Mononuclear cell (primary cell): ENCODE results near the genes OR51B6, OR51I2, OR52B6, OR56B1, OR56A3, OR56A5, APBB1 and HPX.

- RRBS = no CpG with 5 or more reads among the region's 1 CpG
These were observed at the start of gene OR51B6 for GRCh38 chr11:5351062-5351636. Gene OR51B6, plus strand, starts transcription at chr11:5351508.

DNA sequence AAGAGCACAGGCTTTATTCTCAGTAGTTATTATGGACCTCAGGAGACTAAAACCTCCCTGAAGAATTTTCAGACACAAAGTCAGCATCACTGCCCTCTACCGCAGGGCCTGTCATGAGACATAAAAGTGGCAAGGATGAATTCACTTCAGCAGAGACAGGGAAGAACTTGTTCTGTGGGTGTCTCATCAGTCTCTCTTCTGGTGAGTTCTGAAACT lies at the start of gene OR51I2:
OR51I2 (plus strand) TSS at position 160 of the 216 bp plus-strand sequence.
- RRBS = no CpG with 5 or more reads among the region's 1 CpG

DNA sequence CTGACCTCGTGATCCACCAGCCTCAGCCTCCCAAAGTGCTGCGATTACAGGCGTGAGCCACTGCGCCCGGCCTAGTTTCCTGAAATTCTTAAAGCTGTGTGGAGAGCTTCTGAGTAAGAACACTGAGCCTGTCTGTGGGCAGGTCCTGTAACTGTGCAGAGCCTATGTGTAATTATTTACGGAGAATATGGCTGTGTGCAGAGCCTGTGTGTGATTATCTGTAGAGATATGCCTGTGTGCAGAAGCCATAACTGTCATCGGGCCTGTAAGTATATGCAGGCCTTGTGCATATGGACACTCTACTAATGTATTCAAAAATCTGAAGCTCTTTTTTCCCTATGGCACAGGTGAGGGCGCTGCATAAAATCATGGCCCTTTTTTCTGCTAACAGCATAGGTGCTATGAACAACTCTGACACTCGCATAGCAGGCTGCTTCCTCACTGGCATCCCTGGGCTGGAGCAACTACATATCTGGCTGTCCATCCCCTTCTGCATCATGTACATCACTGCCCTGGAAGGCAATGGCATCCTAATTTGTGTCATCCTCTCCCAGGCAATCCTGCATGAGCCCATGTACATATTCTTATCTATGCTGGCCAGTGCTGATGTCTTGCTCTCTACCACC lies at the start of gene OR52B6:
OR52B6 (plus strand) TSS at position 339 of the 626 bp plus-strand sequence.
- RRBS = no CpG with 5 or more reads among the region's 9 CpGs

- RRBS = no CpG with 5 or more reads among the region's 1 CpG
These were observed 3.7 kb upstream of the TRIM34 start for GRCh38 chr11:5621057-5621639.

DNA sequence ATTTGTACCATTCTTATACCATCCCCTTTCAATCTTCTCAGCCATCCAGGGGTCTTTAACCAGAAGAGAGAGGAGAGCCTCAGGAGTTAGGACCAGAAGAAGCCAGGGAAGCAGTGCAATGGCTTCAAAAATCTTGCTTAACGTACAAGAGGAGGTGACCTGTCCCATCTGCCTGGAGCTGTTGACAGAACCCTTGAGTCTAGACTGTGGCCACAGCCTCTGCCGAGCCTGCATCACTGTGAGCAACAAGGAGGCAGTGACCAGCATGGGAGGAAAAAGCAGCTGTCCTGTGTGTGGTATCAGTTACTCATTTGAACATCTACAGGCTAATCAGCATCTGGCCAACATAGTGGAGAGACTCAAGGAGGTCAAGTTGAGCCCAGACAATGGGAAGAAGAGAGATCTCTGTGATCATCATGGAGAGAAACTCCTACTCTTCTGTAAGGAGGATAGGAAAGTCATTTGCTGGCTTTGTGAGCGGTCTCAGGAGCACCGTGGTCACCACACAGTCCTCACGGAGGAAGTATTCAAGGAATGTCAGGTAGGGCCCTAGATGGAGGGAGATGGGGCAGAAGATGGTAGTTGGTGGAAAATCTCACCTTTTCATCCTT lies 7.5 kb downstream of the TRIM34 start:
- RRBS = no CpG with 5 or more reads among the region's 5 CpGs

- RRBS = no CpG with 5 or more reads among the region's 1 CpG
These were observed at the start of gene OR56B1 for GRCh38 chr11:5736051-5736588. Gene OR56B1, plus strand, starts transcription at chr11:5736448.

- RRBS = no CpG with 5 or more reads among the region's 1 CpG
These were observed at the start of gene OR56A3 for GRCh38 chr11:5942082-5942457. Gene OR56A3, plus strand, starts transcription at chr11:5942251.

GRCh38 chr11:5968214-5968678 lies at the start of gene OR56A5:
Gene OR56A5, minus strand, starts transcription at chr11:5968494.
- RRBS = no CpG with 5 or more reads among the region's 2 CpGs

- RRBS = no CpG with 5 or more reads among the region's 9 CpGs
These were observed 24.3 kb downstream of the CAVIN3 start for GRCh38 chr11:6295917-6296575.

DNA sequence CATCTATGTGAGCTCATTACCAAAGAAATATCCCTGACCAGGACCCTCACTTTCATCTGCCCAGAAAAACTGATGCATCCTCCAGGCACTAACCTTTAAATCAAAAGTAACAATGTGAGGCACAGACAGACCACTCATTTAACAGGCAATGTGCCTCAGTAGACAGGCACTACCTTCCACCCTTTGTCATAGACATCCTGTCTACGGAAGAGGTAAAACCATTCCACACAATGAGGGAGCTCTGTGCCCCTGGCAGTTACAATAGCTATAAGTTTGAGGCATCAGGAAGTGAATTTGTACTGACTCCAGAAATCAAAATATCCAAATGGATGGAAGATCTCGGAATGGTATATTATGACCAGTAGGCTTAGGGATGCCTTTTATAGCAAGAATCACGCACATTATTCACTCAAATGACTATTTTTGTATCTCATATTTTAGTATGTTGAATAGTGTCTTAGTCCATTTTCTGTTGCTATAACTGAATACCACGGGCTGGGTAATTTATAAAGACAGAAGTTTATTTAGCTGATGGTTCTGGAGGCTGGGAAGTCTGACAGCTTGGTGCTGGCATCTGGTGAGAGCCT lies 6.8 kb upstream of the CAVIN3 start:
- RRBS = no CpG with 5 or more reads among the region's 4 CpGs

DNA sequence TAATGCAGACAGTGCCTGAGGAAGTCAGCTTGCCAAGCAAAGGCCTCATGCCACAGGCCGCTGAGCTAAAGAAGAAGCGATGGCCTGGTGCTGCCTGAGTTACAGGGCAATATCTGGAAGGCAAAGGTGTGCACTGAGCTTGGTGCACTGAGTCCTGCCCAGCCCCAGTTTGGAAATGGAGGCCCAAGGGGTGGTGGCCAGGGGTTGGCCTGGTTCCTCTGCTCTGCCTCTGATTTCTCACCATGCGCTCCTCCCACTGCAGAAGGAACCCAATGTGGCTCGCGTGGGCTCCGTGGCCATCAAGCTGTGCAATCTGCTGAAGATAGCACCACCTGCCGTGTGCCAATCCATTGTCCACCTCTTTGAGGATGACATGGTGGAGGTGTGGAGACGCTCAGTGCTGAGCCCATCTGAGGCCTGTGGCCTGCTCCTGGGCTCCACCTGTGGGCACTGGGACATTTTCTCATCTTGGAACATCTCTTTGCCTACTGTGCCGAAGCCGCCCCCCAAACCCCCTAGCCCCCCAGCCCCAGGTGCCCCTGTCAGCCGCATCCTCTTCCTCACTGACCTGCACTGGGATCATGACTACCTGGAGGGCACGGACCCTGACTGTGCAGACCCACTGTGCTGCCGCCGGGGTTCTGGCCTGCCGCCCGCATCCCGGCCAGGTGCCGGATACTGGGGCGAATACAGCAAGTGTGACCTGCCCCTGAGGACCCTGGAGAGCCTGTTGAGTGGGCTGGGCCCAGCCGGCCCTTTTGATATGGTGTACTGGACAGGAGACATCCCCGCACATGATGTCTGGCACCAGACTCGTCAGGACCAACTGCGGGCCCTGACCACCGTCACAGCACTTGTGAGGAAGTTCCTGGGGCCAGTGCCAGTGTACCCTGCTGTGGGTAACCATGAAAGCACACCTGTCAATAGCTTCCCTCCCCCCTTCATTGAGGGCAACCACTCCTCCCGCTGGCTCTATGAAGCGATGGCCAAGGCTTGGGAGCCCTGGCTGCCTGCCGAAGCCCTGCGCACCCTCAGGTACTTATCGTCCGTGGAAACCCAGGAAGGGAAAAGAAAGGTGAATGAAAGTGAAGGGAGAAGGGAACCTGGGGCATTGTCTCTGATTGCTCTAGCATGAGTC lies 1.2 kb downstream of the SMPD1 start:
- RRBS = 96% methylated on average over 3 of the region's 30 CpGs

GRCh38 chr11:6418071-6419329 lies at the start of gene APBB1:
Gene APBB1, minus strand, starts transcription at chr11:6419094.
- RRBS = 0% methylated on average over 3 of the region's 87 CpGs

- RRBS = no CpG with 5 or more reads among the region's 4 CpGs
These were observed at the start of gene HPX for GRCh38 chr11:6440875-6441450. Gene HPX, minus strand, starts transcription at chr11:6440987.

DNA sequence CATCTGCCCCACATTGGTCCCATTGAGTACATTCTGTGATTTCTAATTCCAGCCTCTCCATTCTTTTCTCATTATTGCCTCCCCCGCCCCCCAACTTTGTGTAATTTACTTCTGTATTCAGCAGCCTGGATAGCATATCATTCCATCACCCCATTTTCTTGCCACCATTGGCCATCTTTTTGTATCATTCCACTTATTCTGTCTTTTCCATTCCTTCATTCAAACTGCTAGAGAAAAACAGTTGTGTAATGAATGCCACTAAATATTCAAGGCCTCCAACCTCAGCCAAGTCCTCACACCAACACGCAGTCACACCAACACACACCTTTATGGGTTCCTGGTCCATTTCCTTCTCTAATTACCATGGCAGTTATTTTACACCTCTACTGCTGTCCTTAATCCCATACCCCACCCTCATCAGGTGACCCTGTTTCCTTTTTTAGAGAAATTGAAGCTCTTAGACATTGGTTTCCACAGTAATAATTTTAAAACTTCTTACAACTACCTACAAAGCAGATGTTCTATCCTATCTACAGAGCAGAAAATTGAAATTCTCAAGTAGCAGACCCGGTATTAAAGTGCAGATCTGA lies 2.1 kb downstream of the TIMM10B start:
- RRBS = no CpG with 5 or more reads among the region's 3 CpGs

GRCh38 chr11:6570646-6571237 lies 32.7 kb downstream of the RRP8 start:
- RRBS = no CpG with 5 or more reads among the region's 52 CpGs

DNA sequence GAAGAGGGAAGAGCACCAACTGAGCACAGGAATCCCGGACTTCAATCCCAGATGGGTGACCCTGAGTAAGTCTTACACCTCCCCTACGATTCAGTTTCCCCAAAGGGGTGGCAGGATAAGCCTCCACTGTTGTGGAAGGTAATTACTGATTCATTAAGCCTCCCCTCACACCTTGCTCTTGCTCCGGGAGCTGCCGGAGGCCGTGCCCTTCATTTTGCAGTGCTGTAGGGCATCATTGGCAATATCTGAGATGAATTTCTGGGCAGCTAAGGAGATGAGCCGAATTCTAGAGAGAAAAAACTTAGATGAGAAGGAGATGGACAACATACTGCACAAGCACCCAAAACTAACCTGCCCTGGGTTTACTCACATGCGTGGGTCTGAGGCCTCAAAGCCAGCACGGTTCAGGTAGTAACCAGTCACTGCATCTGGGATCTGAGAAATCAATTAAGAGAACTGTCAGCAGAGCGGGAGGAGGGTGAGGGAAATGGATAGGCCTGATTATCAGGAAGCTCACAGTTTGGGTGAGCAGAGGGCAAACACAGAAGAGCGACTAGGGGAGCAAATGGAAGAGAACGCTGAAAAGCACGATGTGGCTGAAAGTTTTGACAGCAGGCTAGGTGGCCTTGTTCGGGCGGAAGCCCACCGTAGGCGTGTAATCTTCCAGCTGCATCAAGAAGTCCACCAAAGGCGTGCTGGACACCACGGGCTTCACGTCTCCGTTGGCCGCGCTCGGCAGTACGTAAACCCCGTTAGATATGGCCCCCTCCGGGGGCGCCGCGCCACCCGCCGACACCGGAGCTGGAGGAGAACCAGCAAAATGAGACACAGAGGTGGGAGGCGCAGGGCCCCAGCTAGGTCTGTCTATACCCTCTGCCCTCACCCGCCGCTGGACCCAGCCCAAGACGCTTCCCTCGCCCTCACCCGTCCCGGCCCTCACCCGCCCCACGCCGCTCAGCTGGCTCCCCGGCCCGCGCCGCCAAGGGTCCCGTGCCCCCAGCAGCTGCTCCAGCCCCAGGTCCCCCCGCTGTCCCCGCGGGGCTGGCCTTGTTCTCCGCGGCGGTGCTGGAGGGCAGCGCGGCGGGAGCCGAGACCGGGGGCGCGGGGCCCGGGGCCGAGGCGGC lies 636 bp downstream of the TAF10 start:
- RRBS = 1% methylated on average over 15 of the region's 63 CpGs

GRCh38 chr11:6627602-6628284 lies 8.5 kb upstream of the TPP1 start:
- RRBS = no CpG with 5 or more reads among the region's 4 CpGs

- RRBS = 93% methylated on average over 3 of the region's 24 CpGs
These were observed 15.2 kb downstream of the DCHS1 start for GRCh38 chr11:6640326-6640958.

GRCh38 chr11:6646588-6647890 lies 8.6 kb downstream of the DCHS1 start:
- RRBS = no CpG with 5 or more reads among the region's 13 CpGs